ENCODE results near the genes MRPL54 and ATCAY.

DNA sequence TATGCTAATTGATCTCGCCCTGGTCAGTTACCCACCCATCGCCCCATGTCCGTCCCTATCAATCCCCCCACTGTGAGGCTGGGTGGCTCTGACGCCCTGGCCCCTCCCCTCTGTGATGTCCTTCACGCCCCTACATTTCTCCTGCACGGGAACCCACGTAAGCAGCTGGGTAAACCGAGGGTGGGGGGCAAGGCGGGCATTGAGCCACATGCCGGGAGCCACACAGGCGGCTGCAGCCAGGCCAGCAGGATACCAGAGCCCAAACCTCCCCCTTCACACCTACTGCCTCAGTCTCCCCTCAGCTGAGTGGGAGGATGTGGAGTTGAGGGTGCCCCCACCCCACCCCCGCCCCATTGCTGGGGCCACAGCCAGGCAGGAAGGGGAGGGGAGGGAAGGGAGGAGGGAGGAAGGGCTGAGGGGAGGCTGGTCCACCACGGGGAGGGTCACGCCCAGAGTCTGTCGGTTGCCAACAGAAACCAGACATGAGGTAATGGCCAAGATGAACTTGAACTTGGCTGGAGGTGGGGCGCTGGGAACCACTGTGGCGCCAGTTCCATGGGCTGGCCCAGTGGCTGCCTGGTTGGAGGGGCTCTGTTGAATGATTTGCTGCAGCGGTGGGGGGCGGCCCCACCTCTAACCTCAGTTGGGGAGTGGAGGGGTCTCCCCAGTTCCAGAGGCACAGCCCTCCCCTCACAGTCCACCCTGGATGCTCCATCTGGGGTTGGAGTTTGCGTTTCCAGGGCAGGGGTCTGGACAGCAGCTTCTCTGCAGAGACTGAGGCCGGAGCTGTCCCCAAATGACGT lies 20.8 kb downstream of the SMIM24 start:
- PRO-cap: no peak
- RAMPAGE, long total RNA: no peak

GRCh38 chr19:3473878-3474417 lies 6.4 kb downstream of the SMIM24 start:
- PRO-cap: no peak
- RAMPAGE, long total RNA: no peak

DNA sequence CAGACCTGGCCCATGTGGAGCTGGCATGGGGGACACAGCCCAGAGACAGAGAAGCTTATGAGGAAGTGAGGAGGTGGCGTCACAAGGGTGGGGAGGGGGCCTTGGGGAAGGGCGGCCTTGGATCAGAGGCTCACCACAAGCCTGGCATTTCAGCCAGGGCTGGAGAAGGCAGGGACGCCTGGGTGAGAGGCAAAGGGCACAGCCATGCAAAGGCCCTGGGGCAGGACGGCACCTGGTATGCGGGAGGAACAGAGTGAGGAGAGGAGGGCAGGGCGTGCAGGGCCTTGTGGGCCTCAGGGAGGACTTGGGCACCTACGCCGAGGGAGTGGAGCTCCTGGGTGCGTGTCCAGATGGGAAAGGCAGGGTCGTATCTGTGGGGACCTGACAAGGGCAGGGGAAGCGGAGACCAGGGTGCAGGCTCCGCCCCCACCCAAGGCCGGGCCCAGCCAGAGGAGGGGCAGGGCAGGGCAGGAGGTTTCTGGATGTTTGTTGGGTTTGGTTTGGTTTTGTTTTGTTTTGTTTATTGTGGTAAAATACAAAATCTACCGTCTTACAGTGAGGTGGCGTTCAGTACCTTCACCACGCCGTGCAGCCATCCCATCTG lies 1.1 kb upstream of the TEKTIP1 start:
- PRO-cap: no peak
- RAMPAGE, long total RNA: no peak

DNA sequence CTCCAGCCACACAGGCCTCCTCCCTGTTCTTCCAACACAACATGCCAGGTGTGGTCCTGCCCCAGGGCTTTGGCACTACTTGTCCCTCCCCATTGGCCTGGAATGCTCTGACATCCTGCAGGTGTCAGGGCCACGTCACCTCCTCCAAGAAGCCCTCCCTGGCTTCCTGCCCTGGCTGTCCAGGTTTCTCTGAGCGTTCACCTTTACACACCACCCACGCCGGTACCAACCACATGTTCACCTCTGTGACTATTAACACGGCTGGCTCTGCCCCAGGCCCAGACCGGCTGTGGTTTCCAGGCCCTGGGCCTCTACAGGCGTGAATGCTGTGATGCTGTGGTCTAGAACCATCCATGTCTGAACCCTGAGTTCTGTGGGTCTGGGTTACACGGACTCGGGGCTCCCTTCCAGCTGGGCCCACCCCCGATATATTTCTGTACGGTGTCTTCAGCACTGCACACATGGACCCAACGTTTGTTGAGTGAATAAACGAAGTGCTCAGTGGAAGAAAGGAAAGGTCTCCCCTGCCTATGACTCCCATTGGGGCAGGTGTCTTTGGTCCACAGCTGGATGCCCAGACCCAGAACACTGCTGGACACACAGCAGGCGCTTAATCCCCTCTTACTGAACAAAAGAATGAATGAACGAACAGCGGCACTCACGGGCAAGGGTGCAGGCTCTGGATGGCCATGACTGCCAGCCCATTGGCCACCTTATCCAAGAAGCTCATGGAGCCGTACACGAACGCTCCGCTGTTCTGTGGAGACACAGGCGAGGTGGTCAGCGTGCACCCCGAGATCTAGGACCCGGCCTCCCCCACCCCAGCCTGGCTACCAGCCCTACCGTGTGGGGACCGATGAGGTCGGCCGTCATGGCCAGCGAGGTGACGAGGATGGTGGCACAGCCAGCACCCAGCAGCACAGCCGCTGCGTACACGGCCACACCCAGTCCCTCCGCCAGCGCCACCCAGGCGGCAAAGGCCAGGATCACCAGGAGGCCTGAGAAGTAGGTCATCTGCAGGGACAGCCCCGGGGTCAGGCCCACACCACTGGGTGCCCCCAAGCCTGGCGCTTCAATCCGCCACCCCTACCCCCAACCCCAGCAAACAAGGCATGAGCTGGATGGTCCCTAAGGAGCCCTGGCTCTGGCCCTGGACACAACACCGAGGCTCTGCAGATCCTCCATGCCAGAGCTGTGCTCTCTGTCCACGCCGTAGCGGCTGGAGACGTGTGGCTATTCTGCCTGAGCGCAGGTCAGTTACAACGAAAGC lies 6.9 kb downstream of the TEKTIP1 start:
- PRO-cap: no peak
- RAMPAGE, long total RNA: no peak

- PRO-cap: no peak
- RAMPAGE, long total RNA: no peak
Measured at GRCh38 chr19:3607356-3608084, 845 bp upstream of the TBXA2R start.

GRCh38 chr19:3692940-3693810 lies 7.1 kb downstream of the PIP5K1C start:
- PRO-cap: no peak
- RAMPAGE, long total RNA: no peak

- PRO-cap: unidirectional peak, plus-strand start at chr19:3762701; bidirectional peak, plus-strand start at chr19:3763121, minus-strand start at chr19:3762911
- RAMPAGE, long total RNA: start-site peak on the plus strand at chr19:3762687-3762691, 52 and 39 reads in 2 replicates
Measured at GRCh38 chr19:3762340-3763276, at the start of gene MRPL54. Gene MRPL54 (plus strand): TSS chr19:3762682.

DNA sequence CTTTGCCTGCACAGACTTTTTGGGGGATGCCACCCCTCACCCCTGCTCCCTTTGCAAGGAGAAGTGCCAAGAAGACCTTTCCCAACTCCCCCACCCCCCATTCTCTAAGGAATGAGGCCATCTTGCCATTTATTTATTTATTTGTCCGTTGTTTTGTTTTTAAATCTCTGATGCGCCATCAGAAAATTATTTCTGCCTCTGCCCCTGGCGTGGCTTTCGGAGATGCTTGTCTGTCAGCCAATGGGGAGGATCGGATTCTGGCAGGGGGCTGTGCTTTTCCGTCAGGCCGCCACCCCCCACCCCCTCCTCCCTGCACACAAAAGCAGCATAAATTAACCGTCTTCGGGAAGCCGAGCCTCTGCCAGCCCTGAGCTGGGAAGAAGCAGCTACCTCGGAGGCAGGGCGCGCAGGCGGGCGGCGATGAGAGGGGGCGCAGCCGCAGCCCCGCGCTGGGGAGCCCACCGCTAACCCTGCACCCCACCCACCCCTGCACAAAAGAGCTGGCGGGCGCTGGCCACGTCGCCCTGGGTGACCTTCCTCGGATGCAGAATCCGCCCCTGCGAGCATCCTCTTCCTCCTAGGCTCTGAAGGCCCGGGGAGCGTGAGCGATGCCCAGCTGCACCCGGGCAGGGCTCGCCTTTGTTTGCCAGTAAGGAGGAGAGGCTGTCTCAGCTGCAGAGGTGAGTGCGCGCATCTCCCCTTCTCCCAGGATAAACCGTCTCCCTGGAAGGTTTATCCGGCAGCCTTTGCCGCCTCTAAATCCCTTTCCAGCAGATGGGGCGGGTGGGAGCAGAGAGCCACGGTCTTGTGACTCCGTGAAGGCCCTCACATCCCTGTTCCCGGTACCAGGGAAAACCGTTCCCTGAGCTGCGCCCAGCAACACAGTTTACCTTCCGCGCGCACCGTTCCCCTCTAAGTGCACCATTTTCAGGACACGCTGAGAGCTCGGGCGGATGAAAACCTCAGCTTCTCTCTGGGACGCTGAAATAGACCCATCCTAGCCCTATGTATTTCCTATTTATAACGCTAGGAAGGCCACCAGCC lies at the start of gene ATCAY:
TSS of gene ATCAY (plus strand) at position 357 of the 1,044 bp plus-strand sequence.
- PRO-cap: no peak
- RAMPAGE, long total RNA: no peak

GRCh38 chr19:3927135-3927404 lies 5.8 kb upstream of the NMRK2 start:
- PRO-cap: no peak
- RAMPAGE, long total RNA: no peak

- PRO-cap: no peak
- RAMPAGE, long total RNA: no peak
Measured at GRCh38 chr19:3975667-3976839, 5.2 kb upstream of the DAPK3 start.

GRCh38 chr19:4012032-4012738 lies 4.6 kb downstream of the PIAS4 start:
- PRO-cap: no peak
- RAMPAGE, long total RNA: no peak

GRCh38 chr19:4012912-4013316 lies 5.4 kb downstream of the PIAS4 start:
- PRO-cap: no peak
- RAMPAGE, long total RNA: no peak

GRCh38 chr19:4023493-4024322 lies 16.2 kb downstream of the PIAS4 start:
- PRO-cap: no peak
- RAMPAGE, long total RNA: no peak

- PRO-cap: no peak
- RAMPAGE, long total RNA: no peak
Measured at GRCh38 chr19:4047493-4048084, 19.1 kb downstream of the ZBTB7A start.

- PRO-cap: no peak
- RAMPAGE, long total RNA: no peak
Measured at GRCh38 chr19:4068014-4068371, 1.3 kb upstream of the ZBTB7A start.

- PRO-cap: no peak
- RAMPAGE, long total RNA: no peak
Measured at GRCh38 chr19:4069316-4069638, 2.6 kb upstream of the ZBTB7A start.

DNA sequence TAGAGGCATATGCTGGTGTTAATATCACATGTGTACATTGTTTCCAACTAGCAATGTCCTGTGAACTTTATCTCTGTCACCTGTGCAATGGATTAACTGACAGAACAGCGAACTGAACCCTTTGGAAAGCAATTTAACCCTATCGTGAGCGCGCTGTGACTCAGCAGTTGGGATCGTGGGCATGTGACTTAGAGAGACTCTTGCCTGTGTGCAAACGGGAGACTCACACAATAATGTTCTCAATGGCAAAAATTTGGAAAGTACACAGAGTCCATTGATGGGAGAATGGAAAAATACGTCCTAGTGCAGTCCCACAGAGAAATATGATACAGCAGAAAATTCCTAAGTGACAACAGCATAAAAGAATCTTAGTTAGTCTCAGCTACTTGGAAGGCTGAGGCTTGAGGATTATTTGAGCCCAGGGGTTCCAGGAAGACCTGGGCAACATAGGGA lies 7.1 kb upstream of the MAP2K2 start:
- PRO-cap: no peak
- RAMPAGE, long total RNA: no peak

DNA sequence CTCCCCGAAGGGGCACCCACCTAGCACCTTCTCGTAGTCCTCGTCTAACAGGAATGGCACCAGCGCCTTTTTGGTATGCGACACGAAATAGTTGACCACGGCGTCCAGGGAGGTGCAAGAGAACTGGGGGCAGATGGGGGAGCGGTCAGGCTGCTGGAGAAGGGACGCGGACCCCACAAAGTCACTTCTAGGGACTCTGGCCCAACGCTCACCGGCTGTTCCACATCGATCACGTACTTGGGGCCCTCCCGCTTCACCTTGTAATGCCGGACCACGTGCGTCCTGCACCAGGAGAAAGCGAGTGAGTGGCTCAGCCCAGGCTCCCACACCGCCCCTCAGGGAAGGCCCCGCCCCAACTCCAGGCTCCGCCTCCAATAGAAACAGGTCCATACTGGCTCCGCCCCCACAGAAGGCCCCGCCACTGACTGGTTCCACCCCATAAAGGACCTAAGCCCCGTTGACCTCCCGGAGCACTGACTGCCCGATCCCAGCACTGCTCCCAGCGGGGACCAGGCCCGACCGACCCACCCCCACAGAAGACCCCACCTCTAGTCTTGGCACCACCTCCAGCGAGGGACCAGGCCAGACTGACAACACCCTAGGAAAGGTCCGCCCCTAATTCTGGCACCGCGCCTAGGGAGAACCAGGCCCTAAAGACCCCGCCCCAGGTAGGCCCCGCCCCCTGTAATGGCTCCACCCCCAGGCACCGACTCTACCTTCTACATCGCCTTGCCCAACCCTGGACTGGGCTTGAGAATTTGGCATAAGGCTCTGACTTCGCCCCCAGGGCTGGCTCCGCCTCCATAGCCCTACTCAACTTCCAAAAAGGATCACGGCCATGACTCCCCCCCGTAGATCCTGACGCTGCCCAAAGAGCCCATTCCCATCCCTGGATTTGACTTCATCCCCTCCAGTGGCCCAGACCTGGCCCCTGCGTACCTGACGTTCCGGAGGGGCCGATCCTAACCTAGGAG lies 11.2 kb downstream of the STAP2 start:
- PRO-cap: no peak
- RAMPAGE, long total RNA: no peak

GRCh38 chr19:4341346-4341786 lies 2.0 kb upstream of the MPND start:
- PRO-cap: no peak
- RAMPAGE, long total RNA: no peak

DNA sequence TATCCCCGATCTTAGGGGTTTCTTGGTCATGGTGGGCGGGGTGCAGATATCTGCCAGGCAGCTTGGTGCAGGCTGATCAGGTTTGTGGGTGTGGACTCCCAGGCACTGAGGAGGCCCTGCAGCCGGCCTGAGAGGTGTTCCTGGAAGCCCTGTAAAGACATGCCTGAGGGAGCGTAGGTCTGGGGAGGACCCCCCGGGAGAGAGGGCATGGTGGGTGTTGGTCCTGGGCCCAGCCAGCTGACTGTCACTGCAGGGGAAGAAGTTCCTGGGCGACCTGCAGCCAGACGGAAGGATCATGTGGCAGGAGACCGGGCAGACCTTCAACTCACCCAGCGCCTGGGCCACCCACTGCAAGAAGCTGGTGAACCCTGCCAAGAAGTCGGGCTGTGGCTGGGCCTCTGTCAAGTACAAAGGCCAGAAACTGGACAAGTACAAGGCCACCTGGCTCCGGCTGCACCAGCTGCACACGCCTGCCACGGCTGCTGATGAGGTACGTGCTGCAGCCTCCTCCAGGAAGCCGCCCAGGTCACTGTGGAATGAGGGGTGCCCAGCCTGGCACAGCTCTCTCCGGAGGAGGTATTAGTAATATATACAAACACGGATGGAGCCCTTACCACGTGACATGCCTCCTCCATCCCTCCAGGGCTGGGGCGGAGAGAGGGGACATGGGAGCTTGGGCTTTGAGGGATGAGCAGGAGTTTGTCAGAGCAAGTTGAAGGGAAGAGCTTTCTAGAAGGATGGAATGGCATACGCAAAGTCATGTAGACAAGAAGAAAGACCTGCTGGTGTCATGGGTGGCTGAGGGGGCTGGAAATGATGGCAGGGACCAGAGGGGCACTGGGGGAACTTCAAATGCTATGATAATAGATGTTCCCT lies 2.4 kb downstream of the MPND start:
- PRO-cap: no peak
- RAMPAGE, long total RNA: no peak

Measured in Karpas-422 (cell line).